ENCODE data around the genes ZBTB20 and GAP43.

- PRO-cap, result no peak
Measured at GRCh38 chr3:113625774-113626135, 70.7 kb downstream of the USF3 start.

DNA sequence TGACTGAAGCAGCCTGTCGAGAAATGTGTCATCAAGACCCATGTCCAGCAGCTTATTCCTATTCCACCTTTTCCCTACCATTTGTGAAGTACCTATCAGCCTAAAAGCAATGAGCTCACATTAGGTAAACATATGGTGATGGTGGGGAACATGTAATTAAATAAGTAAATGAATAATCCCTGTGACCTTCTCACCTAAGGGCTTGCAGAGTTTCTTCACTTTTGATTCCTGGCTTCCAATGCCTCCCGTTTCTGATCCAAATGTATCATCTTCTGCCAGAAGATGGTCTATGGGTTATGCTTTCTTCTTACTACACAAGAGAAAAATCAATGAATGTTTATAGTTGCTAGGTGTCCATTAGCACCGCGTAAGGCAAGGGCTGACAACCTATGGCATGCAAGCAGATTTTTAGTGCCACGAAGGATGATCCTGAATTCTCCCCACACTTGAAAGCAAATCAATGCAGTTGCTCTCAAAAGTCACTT, 19.3 kb downstream of the USF3 start:
- PRO-cap, result no peak

GRCh38 chr3:113691349-113692208, 4.9 kb downstream of the USF3 start:
- PRO-cap, result no peak

DNA sequence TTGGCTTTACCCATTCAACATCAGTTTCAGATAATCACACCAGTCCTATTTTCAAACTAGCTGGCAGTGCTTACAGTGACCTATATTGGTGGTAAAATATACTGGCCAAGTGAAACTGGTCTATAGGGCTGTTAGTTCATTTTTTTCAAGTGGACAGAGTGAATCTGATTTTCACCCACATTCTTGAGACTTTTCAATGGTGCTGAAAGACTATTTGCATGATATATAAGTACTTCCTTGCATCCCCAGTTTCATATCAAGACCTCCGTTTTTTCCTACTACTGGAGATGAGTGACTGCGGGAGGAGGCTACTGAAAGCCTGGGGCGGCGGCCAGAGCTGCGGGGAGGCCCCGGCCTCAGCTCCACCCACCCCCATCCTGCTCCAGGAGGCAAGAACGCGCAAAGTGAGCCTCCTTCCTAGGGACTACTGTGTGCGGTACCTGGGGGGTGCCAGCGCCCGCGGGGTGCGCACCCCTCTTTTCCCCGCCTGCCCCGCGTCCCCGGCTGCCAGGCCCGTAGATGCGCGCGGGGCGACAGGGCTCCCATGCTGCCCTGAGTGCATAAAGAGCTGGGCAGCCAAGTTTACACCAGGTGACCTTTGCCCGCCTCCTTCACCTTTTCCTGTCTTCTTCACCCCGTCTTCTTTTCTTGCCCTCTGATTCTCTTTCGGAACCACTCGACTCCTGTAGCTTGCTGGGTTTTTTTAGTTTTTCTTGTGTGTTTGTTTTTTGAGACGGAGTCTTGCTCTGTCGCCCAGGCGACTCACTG, 2.4 kb upstream of the USF3 start:
- PRO-cap, result no peak

DNA sequence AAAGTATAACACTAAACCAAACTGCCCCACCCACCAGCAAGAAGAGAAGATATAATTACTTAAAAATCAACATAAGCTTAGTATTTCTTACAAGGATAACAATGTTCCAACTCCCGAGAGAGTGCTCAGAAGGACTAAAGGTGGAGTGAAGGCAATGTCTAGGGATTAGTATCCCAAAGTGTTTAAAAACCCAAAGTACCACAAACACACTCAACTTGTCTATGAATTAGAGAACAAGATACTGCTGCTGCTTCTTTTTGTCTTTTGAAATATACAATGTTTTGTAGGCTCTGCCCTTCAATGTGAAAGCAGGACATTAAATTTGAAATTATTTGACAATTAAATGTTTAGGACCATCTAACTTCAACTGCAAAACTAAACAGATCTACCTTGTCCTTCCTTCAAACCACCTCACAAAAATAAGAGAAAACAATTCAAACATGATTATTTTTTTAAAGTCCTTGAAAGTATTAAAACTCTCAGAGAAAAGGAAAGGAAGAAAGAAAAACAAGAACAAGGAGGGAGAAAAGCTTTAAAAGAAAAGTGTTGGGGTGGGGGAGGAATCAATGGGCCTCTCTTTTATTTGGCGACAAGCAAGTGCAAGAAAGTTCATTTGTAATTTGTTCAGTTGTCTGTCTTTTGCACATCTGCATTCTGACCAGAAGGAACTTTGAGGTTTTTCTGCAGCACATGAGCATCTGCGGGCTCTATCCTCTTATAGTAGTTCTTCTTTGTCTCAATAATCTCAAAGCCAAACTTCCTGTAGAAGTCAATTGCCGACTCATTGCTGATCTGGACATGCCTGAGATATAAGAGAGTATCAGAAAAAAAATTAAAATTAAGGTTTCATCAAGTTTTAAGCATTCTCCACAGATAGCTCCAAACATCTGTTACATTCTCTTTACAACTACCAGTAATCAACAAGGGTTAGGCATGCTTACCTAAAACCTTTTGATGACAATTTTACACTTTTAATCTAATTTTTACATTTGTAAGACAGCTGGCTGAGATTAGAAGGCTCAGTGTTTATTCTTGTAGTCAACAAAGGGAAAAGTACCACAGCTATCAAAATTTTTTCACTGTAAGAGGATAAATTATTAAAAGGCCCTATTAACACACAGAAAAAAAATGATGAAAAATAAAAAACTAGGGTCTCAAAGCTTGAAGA, 24.5 kb downstream of the NAA50 start:
- PRO-cap, result no peak

GRCh38 chr3:114036494-114037023, 19.8 kb downstream of the CCDC191 start:
- PRO-cap, result no peak

DNA sequence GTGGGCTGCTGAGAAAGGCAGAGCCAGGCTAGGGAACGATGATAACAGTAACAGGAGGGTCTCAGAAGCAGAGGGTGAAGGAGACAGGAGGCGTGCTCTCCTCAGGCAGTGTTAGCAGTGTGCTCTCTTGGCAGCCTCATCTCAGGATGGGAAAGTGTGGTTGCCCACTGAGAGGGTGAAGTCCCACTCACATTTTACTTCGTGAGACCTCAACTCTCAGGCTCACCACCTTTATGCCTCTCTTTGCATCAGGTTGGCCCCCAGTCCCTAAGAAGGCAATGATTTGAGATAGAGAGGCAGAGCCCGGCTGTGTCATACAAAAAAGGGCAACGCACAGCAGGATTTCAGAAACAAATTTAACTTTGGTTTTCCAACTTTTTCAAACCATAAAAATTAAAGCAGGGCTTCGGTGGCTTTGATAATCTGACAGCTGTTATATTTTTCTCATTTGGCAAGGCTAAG, 24.6 kb downstream of the TIGIT start:
- PRO-cap, result no peak

DNA sequence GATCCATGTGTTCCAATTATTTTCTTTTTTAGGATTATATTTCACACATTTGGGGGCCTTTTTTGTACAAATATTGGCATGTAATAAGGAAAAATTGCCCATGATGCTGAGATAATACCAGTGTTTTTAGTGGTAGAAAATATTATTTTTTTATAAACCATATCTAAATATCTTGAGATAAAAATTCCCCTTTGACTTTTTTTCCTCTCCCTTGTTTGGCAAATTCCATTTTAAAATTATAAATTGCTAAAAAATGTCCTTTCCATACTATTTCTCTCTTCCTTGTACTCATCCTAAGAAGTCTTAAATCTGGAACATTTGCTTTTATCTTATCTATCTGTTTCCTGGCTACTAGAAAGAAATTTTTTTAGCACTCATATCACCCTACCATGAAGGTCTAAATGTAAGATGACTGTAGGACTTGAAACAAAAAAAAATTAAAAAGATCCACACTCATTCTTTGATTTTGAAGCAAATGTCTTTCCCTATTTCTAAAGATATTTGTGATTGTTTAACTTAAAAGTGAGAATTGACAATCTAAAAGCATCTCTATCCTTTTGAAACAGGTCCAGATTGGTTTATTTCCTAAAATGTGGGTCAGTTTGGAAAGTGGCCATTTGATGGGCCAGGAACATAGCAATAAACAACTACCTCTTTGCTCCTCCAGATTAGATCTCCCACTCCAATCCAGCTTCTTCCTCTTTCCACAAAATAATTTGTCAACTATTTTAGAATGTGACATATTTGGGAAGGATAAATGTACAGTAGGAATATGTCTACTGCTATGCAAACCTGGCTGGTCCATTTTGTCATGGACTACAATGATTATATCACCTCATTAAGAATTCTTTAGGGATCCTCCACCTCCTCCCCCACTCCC, 41.3 kb downstream of the TIGIT start:
- PRO-cap, result no peak

GRCh38 chr3:114460220-114460791, 166.5 kb downstream of the TIGIT start:
- PRO-cap, result no peak

- PRO-cap, result no peak
Measured at GRCh38 chr3:114481106-114481974, 187.5 kb downstream of the TIGIT start.

DNA sequence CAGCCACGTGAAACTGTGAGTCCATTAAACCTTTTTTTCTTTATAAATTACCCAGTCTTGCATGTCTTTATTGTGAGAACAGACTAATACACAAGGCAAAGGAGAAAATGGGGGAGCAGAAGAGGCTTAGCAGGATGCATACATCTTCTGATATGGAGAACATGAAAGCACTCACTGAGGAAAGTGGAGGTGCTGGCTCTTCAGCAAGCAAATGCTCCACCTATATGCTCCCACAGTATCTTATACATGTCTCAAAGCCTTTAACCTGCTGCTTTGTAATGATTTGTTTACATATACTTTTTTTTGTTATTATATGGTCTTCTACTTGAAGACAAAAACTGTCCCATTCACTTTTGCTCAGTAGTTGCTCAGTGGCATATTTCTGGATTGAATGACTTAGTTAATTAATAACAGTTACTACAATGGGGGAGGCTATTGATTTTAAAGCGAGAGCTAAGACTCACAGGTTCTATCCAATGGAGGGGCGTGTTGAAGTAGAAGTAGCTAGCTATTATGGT, 365.1 kb downstream of the ZBTB20 start:
- PRO-cap, result no peak

- PRO-cap, result no peak
Measured at GRCh38 chr3:115109950-115110522, 37.1 kb downstream of the ZBTB20 start.

GRCh38 chr3:115146510-115147374, at the start of gene ZBTB20:
TSS of gene ZBTB20 (minus strand) at chr3:115147288.
- PRO-cap, result bidirectional peak, plus-strand start at chr3:115147041, minus-strand start at chr3:115146940; unidirectional peak, minus-strand start at chr3:115147208

DNA sequence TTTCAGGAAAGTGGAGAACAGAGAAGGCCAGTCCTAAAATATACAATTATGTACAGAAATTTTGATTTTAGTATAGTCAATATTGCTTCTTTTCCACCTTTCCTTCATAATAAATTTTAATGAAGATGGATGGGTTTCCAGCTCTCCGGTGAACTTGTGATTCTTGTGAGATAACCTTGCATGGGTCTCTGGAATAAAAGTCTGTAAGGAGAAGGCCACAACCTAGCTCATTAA, 21.5 kb upstream of the ZBTB20 start:
- PRO-cap, result no peak

- PRO-cap, result no peak
Measured at GRCh38 chr3:115623035-115624237, at the start of gene GAP43. TSS of gene GAP43 (plus strand) at chr3:115623510.

GRCh38 chr3:115624238-115624753, 986 bp downstream of the GAP43 start:
- PRO-cap, result no peak

- PRO-cap, result no peak
Measured at GRCh38 chr3:115792223-115793462, 169.3 kb downstream of the GAP43 start.

GRCh38 chr3:117276703-117277122, 831.4 kb upstream of the LSAMP start:
- PRO-cap, result unidirectional peak, plus-strand start at chr3:117276899

GRCh38 chr3:117427544-117427840, 982.2 kb upstream of the LSAMP start:
- PRO-cap, result unidirectional peak, minus-strand start at chr3:117427696

DNA sequence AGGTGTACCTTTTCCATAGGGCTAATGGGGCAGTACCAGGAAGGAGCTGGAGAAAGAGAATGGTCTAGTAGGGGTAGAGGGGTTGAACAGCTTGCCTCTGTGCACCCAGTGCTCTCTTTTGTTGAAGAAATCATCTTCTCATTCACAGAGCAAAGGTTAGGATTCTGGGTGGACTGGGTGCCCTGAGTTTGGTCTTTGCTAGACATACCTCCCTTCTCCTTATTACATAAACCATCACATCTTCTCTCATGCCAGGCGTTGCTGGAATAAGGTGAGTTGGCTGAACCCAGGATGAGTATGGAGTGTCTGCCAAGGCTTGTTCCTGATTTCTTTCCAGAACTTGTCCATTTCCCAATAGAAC, 292.1 kb downstream of the IGSF11 start:
- PRO-cap, result bidirectional peak, plus-strand start outside the sequence, minus-strand start at position 197 of the sequence

Measured in left lobe of liver (tissue), 1 donor.